ENCODE measurements around the genes GDE1 and PDZD9.

DNA sequence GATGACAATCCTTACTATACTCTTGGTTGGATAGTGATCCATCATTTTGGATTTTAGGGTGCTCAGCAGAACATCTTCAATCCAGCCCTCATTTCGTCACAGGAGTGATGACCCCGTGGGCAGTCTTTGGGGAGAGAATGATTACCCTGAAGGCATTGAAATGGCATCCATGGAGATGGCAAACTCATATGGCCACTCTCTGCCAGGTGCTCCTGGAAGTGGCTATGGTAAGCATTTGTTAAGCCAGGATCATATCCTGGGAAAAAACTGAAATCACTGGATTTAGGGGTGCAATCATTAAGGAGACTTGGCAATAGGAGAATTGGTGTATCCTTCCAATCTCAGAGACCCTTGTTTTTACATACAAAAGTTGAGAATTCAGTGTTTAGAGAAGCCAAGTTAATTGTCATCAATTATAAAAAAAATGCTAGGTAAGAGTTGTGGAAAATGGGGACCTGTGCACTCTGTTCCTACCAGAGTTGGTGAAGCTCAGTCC, 26.4 kb downstream of the TMC5 start:
- PRO-cap, result no peak

- PRO-cap, result unidirectional peak, minus-strand start at chr16:19522098
Measured at GRCh38 chr16:19521301-19522345, at the start of gene GDE1. Gene GDE1 (minus strand): TSS chr16:19522098.

DNA sequence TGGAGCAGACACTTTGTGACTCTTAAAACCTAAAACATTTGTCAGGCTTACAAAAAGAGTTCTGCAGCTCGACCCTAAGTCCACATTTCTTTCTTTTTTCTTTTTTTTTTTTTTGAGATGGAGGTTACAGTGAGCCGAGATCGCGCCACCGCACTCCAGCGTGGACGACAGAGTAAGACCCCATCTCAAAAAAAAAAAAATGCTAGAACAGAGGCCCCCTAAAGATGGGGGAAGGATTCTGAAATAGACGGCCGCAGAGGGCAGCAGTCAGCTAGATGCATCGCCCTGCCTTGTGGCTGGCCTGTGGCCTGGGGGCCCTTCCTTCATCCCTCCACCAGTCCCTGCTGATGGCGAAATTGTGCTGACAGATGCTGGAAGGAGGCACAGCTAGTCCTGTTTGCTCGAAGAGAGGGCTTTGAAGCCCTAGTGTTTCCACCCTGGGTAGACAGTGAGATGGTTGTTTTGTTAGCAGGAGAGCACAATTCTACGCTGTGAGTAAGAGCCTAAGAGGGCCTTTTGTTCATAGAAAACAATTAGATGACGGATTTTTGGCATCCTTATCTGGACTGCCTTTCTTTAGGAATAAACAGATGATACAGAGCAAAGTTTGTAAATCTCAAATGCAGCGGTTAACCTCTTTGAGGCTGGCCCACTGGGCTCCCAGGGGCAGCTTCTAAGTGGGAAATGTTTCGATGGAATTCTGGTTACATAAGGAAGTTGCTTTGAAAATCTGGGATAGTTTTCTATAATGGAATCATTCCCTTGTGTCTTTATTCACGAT, 22.9 kb downstream of the VPS35L start:
- PRO-cap, result no peak

DNA sequence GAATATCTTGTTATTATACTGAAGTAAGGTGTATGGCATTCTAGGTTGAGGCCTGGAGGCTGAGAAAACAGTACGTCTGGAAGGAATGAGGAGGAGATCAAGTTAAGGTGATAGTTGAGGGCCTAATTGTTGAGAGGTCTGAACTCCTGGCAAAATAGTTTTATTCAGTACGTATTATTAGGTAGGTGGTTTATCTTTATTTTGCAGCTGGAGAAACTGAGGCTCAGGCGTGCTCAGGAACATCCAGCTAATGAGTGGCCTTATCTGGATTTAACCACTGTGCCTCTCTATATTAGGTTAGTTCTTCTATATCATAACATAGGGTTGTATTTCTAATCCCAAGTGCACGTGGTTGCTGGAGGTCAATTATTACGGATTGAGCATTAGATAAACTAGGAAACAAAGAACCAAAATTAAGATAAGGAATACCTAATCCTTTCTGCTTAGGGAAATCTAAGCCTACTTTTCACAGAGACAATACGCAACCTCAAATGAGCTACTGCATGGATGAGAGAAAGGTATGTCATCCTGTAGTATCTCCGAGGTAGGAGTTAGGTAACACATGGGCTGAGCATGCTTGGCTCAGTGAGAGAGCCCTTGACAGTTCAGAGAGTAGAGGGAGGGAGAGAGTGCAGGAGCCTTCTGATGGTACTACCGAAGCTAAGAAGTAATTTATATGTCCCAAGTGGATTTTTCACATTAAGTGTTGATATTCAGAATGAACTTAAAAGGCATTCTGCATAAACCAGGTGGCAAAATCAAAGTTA, 59.1 kb downstream of the KNOP1 start:
- PRO-cap, result no peak

- PRO-cap, result no peak
Measured at GRCh38 chr16:19859716-19860281, 24.8 kb downstream of the GPRC5B start.

DNA sequence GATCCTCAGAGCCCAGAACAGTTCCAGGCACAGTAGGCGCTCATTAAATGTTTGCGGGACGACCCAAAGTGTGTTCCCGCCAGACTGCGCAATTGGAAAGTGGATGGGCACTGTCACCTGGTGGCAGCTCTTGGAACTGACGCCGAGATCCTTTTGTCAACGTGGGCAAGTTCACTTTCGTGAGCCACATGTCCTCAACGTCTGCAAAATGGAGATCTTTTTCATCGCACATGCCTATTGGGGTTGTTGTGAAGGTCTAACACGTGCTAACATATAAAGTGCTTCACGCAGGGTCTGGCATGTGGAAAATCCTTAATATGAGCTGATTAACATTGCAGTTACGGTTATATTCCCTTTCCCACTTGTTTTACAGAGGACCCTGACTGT, 1.7 kb upstream of the GPRC5B start:
- PRO-cap, result no peak

- PRO-cap, result no peak
Measured at GRCh38 chr16:20587523-20588292, 11.5 kb upstream of the ACSM2B start.

DNA sequence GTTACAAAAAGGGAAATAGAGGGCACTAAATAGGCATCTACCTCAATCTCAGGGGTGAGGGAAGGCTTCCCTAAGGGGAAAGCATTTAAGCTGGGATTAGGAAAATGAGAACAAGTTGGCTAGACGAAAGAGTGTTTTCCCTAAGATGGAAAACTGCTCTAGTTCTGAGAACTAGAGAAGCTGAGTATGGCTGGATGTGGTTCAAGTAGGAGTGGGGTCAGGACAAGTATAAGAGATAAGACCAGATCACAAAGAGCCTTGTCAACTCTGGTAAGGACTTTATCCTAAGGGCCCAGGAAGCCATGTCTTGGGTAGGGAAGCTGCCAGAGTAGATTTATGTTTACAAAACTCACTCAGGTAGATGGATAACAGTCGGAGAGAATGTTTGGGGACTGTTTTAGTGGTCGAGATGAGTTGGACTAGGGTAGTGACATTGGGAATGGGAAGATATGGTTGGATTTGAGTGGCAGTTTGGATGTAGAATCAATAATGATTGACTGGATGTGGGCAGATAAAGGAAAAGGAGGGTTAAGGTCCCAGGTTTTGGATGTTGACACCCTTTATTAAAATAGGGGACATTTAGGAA, 1.8 kb downstream of the ANKS4B start:
- PRO-cap, result no peak

DNA sequence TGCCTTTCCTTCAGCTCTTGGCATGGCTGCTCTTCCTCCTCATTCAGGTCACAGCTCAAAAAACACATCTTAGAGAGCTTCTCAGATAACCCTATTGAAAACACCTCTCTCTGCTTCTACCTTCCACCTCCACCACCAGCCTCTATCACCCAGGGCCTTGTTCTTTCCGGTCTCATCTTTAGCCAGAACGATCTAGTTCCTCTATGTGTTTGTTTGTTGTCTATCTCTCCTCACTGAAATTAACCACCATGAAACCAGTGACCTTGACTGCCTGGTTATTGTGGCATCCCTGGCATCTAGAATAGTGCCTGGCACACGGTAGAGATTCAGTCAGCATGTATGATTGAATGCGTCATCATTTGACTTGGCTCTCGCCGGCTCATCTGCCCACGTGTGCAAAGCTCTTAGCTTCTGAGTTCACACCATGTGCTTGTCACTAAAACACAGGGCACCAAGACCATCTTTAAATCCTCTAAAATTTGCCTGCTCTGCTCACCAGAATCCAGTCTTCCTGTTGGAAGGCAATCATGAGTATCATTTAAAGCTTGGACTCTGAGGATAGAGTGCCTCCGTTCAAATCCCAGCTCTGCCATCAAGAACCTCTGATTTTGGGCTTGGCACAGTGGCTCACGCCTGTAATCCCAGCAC, 12.6 kb downstream of the CRYM start:
- PRO-cap, result no peak

DNA sequence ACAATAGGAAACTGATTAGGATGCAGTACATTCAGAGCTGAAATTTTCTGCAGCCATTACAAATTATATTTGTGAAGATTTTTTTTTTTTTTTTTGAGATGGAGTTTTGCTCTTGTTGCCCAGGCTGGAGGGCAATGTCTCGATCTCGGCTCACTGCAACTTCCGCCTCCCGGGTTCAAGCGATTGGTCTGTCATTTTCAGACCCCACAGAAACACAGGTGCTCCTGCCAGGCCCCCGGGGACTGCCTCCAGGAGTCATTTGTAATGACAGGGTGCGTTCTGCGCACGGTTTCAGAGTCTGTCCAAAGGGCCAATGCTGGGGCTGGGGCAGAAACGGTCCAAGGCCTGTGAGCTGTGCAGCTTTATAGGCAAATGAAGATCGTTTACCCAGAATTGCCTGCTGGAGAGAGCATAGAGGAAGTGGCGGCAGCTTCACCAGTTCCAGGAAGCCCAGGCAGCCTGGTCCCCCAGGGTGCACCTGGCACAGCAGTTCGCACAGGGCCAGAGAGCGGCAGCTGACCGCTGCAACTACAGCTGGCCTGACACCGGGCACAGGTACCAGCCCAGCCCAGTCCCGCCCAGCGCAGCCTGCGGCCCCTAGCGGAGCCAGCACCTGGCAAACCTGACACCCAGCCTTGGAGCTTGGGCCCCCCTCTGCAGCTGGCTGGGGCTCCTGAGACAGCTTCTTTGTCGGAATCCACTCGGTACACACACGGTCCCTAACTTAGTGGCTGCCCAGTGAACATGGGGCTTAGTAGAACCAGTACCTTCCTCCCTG, 92.5 kb upstream of the METTL9 start:
- PRO-cap, result no peak

- PRO-cap, result no peak
Measured at GRCh38 chr16:21957250-21957677, 4.1 kb downstream of the UQCRC2 start.

GRCh38 chr16:22000936-22001315, at the start of gene PDZD9:
Gene PDZD9 (minus strand): TSS chr16:22001116.
- PRO-cap, result no peak

GRCh38 chr16:22189876-22190621, 16.0 kb upstream of the EEF2K start:
- PRO-cap, result no peak

- PRO-cap, result no peak
Measured at GRCh38 chr16:22685388-22686080, 128.4 kb upstream of the HS3ST2 start.

GRCh38 chr16:23144978-23146174, 3.9 kb downstream of the USP31 start:
- PRO-cap, result no peak

DNA sequence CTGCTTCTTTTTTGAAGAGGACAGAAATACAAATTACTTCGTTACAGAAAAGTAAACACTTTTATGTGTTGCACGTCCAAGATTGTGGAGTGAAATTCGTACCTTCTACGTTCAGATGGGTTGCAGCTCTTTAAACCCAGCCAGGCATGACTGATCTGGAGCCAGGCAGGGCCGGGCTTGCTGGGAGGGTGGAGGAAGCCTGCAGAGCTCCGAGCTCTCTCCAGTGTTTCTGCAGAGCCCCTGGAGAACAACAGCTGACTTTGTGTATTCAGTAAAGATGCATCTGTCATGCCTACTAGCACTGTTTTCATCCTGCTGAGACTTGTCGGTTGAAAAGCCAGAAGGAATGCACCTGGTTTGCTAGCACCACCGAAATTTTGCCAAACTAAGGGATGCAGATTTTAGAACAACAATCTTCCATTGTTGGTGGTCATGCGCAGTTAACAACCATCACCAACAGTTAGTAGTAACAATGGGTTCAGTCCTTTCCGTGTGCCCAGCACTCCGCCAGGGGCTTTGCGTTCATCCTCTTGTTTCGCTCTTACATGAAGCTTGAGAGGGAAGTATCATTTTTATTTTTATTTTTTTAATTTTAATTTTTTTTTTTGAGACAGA, 22.4 kb upstream of the SCNN1B start:
- PRO-cap, result no peak

DNA sequence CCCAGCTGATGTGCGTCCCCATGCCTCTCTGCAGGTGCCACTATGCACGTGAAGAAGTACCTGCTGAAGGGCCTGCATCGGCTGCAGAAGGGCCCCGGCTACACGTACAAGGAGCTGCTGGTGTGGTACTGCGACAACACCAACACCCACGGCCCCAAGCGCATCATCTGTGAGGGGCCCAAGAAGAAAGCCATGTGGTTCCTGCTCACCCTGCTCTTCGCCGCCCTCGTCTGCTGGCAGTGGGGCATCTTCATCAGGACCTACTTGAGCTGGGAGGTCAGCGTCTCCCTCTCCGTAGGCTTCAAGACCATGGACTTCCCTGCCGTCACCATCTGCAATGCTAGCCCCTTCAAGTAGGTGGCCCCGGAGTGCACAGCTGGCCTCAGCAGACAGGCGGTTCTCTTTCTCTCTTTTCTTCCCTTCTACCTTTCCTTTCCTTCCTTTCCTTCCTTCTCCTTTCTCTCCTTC, 46.5 kb downstream of the SCNN1B start:
- PRO-cap, result no peak

DNA sequence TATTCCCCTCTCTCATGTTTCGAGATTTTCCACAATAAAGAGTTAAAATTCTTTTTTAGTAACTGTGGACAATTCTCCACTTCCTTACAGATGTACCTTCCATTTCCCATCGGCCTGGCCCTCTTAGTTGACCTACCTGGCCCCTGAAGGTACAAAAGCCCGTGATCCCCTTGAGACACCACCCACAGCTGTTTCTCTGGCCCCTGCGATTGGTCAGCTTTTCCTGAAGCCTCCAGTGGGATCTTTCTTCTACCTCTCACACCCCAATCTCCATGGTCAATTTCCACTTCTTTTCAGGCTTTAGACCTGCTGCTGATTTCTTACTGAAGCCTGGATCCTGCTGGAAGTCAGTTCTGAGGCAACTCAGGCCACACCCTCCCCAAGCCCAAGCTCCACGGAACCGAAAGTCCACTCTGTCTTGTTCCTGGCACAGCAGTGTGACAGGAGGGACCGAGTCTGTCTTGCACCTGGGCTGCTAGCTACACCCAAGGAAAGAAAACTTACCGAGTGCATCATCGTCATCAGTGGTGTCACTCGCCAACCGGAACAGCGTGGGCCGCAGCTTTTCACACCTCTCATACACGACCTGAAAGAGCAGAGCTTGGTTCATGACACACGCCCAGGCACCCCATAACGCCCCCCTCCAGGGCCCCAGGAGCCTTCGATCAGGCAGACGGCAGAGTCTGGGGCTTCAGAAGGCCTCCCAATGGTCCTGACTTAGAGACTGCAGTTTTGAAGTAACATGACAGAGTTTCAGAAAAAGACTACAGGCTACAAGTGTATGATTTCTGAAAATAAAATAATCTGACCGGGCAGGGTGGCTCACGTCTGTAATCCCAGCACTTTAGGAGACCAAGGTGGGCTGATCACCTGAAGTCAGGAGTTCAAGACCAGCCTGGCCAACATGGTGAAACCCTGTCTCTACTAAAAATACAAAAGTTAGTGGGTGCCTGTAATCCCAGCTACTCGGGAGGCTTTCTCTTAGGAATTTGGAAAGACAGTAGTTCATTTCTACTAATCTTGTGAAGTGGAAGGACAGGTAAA, 27.6 kb downstream of the GGA2 start:
- PRO-cap, result no peak

DNA sequence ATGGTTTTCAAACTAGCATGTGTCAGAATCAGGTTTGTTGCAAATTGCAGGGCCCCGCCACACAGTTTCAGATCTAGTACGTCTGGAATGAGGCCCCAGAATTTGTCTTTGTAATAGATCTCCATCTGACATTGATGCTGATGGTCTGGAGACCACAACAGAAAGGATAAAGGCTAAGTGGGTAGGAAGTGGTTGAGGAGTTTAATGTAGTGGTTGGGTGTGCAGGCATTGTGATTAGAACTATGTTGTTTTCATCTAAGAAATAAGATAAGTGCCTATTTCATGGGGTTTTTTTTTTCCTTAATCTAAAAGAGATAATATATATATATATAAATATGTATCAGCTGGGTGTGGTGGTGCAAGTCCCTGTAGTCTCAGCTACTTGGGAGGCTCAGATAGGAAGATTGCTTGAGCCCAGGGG, 4.5 kb upstream of the GGA2 start:
- PRO-cap, result no peak

DNA sequence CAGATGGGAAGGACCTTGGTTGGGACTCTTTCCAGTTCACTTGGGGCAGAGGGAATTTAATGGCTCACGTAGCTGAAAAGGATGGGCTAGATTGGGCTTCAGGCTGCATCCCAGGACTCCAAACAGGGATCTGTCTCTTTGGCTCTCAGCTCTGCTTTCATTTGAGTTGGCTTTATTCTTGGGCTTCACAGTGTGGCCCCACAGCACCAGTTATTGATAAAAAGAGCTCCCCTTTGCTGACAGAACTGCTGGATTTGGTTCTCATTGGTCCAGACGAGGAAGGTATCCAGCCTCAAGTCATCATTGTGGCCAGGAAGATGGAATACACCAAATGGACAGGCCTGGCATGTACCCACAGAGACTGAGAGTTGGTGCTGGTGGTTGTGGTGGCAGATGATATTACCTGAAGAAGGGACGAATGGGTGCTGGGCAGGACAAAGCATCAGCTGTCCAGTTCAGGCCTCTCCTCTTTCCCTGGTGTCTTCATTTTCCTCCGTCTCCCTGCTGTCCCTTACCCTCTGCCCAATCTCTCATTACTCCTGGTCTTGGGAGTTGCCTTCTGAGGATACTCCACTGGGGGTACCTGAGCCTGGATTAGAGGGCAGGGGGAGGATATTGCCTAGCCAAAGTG, 9.4 kb upstream of the PLK1 start:
- PRO-cap, result no peak

All from mesenteric fat pad (tissue), 1 donor.